Sigmoid colon (tissue), 4 donors: Measurements from ENCODE around the gene IMPACT.

DNA sequence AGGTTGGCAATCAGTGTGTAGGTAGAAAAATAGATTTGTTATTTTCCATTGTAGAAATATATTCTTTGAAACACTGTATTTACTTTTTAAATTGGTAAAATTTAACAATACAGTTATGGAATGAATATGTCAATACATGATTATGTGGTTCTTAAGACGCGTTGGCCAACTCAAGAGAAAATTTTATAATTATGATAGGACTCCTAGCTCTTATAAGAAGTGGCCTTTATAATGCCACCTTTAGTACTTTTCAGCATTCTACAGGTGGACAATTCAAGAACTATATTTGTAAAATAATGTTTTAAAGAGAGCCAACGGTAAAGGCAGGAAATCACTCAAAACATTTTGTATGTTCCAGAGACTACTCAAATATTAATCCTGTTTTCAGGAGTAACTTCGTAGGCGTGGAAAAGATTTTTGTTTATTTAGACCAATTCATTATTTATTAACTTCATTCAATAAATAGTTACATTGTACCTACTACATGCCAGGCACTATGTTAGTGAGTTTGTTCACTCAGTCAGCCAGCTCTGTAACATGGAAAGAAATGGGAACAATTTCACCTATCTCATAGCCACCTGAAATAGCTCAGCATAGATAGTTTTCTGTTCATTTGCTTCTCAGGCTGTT lies 34.4 kb downstream of the TTC39C start:
- PRO-cap: no peak
- RAMPAGE, long total RNA, 4 experiments: no peak in any of the 4 experiments

GRCh38 chr18:24198491-24198960 lies 59.7 kb downstream of the CABYR start:
- PRO-cap: no peak
- RAMPAGE, long total RNA, 4 experiments: no peak in any of the 4 experiments

GRCh38 chr18:24426127-24427354 lies at the start of gene IMPACT:
Gene IMPACT (plus strand): TSS chr18:24426670.
- PRO-cap: no peak
- RAMPAGE, long total RNA, 4 experiments: start-site peak on the plus strand in 4 of 4 experiments, at chr18:24426663-24426728 at its widest, 246 to 813 reads per replicate

DNA sequence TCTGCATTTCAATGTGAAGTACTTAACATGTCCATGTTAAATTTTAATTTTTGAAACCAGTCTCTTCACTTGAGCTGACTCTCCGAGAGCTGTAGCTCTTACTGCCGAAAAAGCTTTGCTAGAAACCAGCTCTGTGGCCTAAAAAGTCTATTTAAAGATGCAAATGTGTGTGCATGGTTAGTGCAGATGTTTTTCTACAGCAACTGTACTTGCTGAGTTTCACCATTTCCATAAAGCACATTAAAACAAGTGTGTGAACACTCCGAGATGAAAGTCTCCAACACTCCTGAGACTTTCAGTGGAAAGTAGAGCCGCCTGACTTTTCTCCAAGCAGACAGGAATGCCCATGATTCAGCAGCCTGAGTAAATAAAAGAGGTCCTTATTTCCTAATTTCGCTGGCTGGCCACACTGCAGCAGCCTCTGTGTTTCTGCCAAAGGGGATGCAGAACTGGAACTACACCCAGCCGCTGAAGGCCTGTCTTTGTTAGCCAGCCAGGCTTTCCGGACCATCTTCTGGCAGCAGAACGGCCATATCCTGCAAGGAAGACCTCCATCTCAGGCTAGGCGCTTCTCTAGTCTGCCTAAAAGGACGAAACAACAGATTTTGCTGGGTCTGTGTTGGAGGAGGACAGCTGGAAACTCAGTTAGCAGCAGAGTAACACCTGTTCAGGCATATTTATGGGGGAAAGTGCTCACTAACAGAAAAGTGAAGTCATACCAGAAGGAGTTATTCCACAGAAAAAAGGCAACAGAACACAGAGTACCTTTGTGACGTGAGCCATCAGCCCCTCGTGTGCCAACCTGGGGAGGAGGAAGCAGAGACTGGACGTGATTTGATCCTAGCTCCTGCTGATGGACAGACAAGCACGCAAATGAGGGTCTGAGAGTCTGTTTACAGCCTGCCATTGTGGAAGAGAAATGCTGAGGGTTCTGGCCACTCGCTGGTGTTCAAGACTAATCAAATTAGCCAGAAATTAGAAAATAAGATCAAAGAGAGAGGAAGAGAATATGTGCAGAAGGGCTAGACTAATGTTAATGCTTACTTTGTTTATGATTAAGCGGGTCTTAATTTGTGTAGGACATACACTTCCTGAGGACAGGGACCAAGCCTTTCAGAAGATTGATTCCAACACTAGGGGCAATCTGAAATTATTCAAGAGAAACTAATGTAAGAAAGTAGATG lies 120.9 kb downstream of the ZNF521 start:
- PRO-cap: no peak
- RAMPAGE, long total RNA, 4 experiments: no peak in any of the 4 experiments

GRCh38 chr18:25288835-25289306 lies 63.1 kb downstream of the ZNF521 start:
- PRO-cap: no peak
- RAMPAGE, long total RNA, 4 experiments: no peak in any of the 4 experiments

- PRO-cap: bidirectional peak, plus-strand start at chr18:26090912, minus-strand start at chr18:26090895
- RAMPAGE, long total RNA, 4 experiments: no peak in any of the 4 experiments
These were observed 643 bp upstream of the SS18 start for GRCh38 chr18:26090789-26091723.

DNA sequence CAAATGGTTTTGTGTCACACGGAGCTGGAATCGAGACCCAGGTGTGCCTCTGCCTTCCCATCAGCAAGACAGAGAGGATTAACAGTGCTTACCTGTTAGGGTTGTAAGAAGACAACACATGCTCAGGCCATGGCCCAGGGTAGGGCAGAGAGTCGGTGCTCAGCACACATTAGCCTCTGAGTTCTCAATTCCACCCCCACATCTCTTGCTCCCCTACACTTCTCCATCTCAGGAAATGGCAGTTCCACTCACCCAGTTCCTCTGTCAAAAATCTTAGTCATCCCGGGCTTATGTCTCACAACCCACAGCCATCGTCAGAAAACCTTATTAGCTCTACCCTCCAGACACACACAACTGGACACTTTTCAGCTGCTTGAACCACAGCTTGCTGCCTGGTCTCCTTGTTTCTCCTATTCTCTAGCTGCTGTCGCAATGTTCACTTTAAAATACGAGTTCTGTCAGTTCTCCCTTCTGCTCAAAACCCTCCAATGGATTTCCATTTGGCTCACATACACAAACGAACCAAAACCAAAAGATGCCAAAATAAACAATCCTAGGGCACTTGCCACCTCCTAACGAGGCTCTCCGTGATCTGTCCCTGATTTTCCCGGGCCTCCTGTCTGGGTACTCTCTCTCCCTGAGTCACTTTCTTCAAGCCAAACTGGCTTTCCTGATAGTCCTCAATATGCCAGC lies 89.7 kb downstream of the KCTD1 start:
- PRO-cap: no peak
- RAMPAGE, long total RNA, 4 experiments: no peak in any of the 4 experiments

DNA sequence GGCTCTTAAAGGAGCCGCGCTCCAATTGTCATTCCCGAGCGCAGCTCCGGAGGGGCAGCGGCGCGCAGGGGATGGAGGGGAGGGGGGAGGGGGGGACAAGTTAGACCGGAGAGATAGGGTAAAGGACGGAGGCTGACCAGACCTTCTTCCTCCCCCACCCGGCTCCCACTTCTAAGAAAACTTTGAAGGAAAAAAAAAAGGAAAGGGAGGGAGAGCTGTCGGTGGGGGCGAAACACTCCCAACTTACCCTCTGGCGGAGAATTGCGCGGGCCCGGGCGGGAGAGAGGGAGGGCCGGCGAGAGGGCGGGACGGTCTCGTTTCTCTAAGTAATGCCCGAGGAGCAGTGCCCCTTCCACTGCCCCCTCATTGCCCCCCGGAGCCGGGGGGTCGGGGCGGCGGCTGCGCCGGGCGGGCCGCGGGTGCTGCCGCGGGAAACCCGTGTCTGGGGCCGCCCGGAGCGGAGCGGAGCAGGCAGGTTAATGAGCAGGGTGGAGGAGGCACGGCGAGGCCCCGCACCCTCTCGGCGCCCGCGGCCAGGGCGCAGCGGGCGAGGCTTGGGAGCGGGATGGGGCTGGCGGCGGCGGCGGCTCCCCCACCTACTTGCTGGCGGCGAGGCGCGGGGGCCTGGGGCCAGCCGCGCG lies 411 bp upstream of the KCTD1 start:
- PRO-cap: no peak
- RAMPAGE, long total RNA, 4 experiments: start-site peak on the minus strand in 1 of 4 experiments, centred at position 371 of the sequence, 9 reads per replicate

DNA sequence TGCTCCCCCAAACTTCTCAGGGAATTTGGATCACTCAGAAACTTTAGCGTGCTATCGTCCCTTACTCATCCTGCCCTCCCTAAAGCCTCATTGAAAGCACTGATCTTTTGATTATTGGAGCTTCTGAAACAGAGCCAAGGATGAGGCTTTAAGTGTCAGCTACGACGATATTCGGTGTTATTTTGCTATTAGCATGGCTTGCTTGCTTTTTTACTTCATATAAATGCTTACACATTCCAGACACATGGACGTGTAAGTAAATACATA lies 27.3 kb upstream of the KCTD1 start:
- PRO-cap: no peak
- RAMPAGE, long total RNA, 4 experiments: no peak in any of the 4 experiments

DNA sequence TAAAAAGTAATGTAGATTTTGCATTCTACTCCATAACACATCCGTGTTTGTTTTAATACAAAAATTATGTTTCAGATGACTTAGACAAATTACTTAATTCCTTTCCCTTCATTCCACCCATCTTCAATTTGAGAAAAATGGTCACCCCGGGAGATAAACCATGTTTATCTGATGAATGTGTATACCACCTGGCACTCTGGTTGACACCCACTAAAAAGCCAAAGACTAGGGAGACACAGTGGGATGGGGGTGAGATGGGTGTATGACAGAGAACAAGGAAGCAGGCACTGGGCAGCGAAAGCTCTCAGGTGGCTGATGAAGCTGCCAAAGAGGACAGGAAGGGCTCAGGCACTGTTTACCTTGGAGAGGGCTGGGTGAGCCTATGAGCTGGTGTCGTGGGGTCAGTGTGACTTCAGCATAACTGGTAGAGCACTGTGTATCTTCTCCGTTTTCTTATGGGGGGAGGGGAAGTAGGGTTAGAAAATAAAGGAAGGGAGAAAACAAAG lies 120.3 kb downstream of the AQP4 start:
- PRO-cap: no peak
- RAMPAGE, long total RNA, 4 experiments: no peak in any of the 4 experiments

GRCh38 chr18:27605326-27605606 lies 420.2 kb upstream of the CHST9 start:
- PRO-cap: no peak
- RAMPAGE, long total RNA, 4 experiments: no peak in any of the 4 experiments

DNA sequence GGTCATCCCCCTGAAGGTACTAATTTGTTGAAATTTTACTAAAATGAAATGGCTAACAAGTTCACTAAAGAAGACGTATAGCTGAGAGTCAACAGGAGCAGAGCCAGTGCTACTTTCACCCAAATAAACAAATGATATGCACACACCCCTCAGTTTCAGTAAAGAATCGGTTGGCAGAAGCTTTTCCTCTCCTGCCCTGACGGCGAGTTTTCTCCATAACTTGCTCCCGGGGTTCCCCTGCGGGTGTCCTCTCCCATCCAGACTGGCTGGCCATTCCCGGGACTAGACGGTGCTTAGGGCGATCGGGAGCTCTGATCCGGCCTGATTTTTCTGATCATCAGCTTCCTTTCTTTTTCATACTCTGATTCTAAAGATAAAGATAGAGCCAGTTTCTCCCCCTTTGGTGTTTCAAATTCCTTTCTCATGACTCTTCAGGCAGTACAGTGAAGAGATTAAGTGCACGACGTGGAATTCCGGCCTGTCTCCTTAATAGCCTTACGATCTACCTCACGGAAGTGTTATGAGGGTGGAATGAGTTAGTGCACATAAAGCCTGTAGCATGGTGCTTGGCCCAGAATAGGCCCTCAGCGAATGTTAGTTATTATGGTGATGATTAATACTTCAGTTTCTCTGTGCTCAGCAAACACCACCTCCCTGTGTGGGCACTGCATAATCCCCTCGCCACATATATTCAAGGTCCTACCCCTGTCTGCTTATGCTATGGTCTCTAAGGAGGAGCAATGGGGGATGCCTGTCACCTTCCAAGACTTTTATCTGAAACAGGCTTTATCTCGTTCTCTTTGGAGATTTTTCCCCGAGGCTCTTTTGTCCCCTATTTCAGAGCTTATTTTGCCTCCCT lies 255.0 kb downstream of the CDH2 start:
- PRO-cap: no peak
- RAMPAGE, long total RNA, 4 experiments: no peak in any of the 4 experiments

GRCh38 chr18:28174922-28175982 lies 1.7 kb downstream of the CDH2 start:
- PRO-cap: no peak
- RAMPAGE, long total RNA, 4 experiments: no peak in any of the 4 experiments

DNA sequence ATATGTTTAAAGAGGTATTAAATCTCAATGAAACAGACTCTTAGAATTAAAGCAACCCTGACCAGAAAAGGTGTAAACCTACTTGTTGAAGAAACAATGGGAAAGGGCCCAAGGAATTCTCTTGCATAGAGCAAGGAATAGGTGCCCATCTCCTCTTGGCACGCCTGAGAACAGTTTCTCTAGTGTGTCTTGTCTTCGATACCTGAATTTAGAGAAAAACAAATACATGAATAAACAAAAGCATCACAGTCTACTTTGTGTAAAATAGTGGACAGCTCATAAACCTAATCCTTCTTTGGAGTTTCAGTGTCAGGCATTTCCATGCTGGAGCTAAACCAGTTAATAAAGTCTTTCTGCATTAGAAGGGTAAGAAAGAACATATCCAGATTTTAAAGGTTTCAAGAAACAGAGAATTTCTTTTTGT lies 13.1 kb downstream of the DSC3 start:
- PRO-cap: no peak
- RAMPAGE, long total RNA, 4 experiments: no peak in any of the 4 experiments

DNA sequence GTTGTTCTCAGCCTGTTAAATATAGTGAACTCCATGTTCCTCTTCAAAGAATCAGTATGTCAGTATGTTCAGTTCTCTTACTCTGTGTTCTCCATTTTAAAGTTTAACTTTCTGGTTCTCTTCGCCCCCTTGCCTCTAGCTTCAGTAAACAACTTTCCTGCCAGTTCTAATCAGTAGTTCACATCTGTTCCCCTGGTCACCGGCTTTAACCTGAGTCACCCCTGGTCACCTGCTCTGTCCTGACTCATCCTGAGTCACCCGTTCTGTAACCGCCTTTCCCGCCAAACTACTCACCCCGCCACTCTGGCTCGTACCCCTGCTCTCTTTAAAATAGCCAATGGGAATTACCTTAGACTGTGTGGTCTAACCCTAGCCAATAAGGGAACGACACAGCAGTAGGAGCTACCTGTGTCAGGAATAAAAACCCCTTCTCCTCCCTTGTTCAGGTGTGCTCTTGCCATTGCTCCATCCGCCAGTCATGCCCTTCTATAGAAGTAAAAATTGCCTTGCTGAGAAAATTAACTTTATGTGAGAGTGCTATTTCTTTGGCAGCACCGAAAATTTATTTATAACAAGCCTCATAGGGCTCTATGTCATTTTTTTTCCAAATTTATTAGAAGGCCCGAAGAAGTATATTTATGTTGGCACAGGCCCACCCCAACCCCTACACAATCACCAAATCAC lies 21.7 kb downstream of the SLC25A52 start:
- PRO-cap: no peak
- RAMPAGE, long total RNA, 4 experiments: no peak in any of the 4 experiments

GRCh38 chr18:31943326-31944093 lies 582 bp upstream of the TRAPPC8 start:
- PRO-cap: bidirectional peak, plus-strand start at chr18:31943372, minus-strand start at chr18:31943166
- RAMPAGE, long total RNA, 4 experiments: no peak in any of the 4 experiments

DNA sequence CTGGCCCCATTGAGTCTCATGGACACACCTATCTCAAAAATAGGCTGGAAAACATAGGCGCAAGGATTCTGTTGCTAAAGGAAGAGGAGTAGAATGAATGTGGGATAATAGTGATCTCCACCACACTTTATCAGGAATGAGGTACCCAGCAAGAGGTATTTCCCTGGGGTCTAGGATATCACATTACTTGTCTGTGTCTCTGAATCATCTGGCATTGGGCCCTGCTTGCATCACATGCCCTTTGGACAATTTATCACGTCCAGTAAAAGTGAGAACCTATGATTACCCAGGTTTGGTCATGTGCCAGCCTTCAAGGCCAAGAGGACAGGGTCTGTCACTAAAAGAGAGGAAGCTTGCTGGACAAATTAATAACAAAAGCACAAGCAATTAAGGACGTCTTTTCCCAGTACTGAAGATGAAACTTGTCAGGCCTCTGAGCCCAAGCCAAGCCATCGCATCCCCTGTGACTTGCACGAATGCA lies 11.4 kb upstream of the TRAPPC8 start:
- PRO-cap: no peak
- RAMPAGE, long total RNA, 4 experiments: no peak in any of the 4 experiments

GRCh38 chr18:32049849-32050108 lies 31.2 kb downstream of the RNF125 start:
- PRO-cap: no peak
- RAMPAGE, long total RNA, 4 experiments: no peak in any of the 4 experiments

DNA sequence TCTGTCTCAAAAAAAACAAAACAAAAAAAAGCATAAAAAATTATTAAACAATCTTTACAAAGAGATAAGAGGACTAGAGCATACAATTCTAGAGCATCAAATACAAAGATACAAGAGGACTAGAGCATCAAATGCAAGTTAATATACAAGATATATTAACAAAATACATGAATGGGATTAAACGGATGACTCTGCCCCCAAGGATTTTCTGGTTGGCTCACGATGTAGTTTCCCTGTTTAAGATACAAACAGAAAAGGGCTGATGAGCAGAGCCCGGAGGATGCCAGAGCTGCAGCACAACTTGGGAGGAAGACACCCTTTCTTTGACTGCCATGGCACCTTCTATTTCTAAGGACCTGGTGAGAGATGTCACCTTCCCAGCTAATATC lies 93.7 kb downstream of the MEP1B start:
- PRO-cap: unidirectional peak, plus-strand start at position 269 of the sequence
- RAMPAGE, long total RNA, 4 experiments: no peak in any of the 4 experiments

DNA sequence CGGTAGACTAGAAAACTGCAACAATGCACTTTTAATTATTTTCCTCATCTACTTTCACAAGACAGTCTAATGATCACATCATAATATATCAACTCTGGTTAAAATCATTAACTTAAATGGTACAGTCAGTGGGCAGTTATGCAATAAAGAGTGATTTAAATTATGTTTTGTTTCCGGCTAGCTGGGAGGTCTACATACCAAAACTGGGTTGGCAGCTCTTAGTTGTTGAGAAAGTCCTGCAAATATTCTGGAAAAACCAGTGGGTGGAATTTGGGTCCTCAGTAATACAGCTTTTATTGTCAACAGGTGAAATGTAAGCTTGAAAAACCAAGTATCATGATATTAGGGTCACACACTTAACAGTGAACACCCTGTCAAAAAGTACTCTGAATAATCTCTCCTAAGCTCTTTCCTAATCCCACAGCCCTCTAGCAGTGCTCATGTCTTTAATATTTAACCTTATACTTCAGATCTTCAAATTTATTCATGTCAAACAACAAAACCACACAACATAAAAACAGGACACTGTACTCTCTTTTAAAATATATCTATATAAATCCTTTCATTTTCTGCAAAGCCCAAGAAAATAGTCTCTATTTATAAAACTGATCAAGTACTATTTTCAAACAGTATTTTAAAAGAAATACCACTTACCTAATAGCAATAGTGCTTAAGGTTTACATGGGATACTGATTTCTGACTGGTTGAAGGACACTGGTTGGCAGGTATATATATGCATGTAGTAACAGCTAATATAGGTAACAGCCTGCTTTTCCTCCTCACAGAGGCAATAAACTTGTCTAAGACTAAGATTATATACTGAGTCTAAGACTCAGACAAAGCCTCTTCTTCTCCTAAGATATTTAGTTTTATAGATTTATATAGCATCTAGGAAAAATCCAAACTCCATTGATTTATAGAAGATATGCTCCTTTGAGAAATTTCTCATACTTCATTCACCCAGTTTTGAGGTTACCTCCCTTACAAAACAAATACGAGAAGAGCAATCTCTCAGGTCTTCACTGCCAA lies 103.8 kb downstream of the GAREM1 start:
- PRO-cap: no peak
- RAMPAGE, long total RNA, 4 experiments: no peak in any of the 4 experiments